SK-N-MC (cell line): ENCODE measurements around a stretch of chr1.

- RRBS = no CpG with 5 or more reads among the region's 15 CpGs
These were observed 40.1 kb downstream of the PTPRC start for GRCh38 chr1:198678840-198679421.

- RRBS = no CpG with 5 or more reads among the region's 3 CpGs
These were observed 124.5 kb downstream of the PTPRC start for GRCh38 chr1:198763209-198763855.

GRCh38 chr1:198932592-198933230 lies 293.9 kb downstream of the PTPRC start:
- RRBS = no CpG with 5 or more reads among the region's 4 CpGs

- RRBS = no CpG with 5 or more reads among the region's 1 CpG
These were observed 45.1 kb downstream of the NR5A2 start for GRCh38 chr1:200072616-200072930.

DNA sequence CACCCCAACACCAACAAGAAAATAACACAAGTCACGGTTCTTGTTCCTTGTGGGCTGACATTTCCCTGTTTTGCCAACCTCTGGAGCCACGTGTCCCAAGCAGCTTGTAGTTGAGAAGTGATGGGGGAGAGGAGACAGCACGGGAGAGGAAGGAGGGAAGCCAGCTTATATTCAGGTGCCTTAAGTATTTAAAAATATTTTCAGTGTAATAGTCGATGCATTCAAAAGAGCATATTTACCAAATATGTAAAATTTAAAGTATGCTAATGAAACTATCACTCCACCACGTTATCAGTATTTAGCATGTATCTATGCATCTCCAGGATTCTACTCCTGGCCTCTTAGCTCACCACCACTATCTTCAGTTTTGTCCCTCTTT lies 725 bp upstream of the DDX59 start:
- RRBS = no CpG with 5 or more reads among the region's 5 CpGs

DNA sequence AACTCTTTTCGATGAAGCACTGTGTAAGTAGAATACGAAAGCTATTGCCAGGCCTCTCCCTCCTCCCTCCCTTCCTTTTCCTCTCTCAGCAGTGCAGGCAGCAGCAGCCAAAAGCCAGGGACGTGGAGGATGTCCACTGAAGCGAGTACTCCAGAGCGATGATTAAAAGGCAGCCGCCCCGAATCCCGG lies 219 bp upstream of the CAMSAP2 start:
- RRBS = 3% methylated on average over 1 of the region's 8 CpGs

DNA sequence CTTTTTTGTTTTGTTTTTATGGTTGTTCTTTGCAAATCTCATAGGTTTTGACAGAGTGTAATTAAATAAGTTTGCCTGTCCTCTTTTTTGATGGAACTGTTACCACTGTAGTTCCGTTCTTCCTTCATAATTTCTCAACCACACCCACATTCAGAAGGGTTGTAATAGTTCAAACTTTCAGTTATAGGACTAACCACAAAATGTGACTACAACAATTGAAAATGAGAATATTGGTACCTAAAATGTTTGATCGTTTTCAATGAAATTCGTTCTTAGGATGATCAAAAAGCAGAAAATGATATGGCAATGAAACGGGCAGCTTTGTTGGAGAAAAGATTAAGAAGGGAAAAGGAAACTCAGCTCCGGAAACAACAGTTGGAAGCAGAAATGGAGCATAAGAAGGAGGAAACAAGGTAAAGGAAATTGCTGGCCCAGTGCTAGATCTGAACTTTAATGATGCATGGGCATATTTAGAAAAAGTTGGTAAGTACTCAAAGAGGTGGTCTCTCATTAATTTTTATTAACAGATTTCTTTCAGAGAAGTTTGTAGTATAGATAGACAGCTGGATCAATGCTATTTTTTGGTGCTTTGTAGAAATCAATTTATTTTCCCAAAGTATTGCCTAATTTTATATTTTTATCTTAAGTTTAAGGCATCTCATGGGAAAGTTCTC lies 20.4 kb upstream of the GPR25 start:
- RRBS = no CpG with 5 or more reads among the region's 5 CpGs

DNA sequence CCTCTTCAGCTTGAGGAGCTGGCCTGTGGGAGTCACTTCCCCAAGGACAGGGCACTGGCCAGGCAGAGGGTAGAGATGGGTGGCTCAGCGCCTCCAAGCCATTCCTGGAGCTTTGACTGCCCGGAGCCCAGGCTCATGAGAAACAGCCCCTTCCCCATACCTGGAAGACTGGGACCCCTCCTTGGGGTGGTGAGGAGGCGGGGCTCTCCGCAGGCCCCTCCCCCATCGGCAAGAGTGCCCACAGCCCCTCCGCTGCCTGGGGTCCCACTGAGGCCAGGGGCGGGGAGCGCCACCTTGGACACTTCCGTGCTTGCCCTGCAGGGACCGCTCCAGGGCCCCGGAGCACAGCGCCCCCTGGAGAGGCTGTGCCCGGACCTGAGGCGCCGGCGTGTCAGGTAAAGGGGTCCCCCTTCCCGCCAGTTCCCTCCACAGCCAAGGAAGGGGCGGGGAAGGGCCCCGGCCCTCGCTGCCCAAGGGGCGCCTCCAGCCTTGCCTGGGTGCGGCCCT lies 21.4 kb downstream of the INAVA start:
- RRBS = 88% methylated on average over 5 of the region's 22 CpGs

GRCh38 chr1:200999352-201000187 lies 23.9 kb downstream of the KIF21B start:
- RRBS = no CpG with 5 or more reads among the region's 24 CpGs

- RRBS = no CpG with 5 or more reads among the region's 6 CpGs
These were observed 3.4 kb downstream of the KIF21B start for GRCh38 chr1:201019871-201020701.

DNA sequence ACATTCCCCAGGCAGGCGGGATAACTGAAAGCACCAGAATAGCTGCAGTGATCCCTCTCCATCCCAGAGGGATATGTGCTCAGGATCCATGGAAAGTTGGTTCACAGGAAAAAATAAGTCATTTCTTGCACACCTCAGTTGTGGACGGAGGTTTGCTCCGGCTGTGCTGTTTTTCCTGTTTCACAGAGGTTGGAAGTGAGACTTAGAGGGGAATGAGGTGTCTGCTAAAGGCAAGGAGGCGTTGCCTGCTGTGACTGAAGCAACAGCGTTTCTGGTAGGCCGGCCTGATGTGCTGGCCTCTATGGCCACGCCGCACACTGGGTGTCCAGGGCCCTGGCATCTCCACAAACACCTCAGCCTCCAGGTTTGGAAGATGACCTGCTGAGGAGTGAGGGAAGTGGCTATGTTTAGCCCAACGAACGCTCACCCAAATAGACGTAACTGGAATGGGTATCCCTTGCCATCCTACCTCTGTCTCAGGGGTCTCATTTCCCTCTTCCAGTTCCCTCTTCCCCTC lies 12.1 kb downstream of the CACNA1S start:
- RRBS = no CpG with 5 or more reads among the region's 11 CpGs

DNA sequence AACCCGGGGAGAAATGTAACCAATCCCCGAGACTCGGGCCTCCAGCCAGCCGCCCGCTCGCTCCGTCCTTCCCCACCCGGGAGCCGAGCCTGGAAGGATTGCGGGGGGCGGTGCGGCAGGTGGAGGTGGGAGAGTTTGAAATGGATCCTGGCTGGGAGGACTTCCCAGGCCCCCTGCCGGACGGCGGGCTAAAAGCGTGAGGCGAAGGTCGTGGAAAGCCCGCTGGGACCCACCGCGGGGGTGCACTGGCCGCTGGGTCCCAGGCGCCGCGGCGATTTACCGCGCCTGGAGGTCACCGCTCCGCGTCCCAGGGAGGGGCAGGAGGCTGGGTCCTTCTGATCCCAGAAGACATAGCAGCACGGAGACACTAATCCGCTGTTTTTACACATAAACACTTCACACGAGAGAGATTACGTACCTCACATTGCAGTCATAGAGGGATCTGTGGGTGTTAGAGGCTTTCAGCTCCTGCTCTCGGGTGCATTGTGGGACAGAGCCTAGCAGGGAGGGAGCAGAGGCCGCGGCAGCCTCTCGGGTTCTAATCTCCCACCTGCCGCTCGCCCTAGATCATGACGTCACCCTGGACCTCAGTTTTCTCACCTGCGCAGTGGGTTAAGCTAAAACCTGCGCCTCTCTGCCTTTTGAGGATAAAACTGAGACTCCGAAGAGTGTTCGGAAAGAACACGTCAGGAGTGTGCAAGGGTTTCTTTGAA lies 17.0 kb upstream of the TMEM9 start:
- RRBS = 31% methylated on average over 12 of the region's 47 CpGs

DNA sequence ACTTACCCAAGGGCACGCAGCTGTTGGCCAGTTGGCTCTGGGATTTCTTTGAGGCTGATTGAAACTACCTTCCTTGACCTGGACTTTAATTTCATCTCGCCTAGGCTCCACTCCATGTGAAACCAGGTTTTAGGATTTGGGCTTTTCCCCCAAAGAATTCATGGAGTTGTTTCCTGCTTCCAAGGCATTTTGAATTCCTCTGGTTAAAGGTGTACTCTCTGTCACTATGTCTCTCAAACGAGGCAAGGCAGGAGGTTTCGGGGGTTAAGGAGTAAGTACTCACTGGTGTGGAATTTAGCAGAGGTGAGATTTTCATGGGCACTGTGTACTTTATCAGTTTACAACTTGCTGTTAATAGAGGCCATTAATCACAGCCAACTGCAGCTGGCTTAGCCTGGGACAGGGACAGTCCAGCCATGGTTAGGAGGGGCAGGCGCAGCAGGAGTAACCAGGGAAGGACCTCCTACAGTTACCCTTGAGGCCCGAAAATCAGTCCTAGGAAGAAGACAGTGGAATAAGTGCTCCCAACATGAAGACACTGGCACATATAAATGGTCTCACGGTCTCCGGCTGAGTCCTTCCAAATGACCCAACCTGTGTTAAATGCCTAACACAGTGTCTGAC lies 18.0 kb upstream of the TMEM9 start:
- RRBS = no CpG with 5 or more reads among the region's 8 CpGs

DNA sequence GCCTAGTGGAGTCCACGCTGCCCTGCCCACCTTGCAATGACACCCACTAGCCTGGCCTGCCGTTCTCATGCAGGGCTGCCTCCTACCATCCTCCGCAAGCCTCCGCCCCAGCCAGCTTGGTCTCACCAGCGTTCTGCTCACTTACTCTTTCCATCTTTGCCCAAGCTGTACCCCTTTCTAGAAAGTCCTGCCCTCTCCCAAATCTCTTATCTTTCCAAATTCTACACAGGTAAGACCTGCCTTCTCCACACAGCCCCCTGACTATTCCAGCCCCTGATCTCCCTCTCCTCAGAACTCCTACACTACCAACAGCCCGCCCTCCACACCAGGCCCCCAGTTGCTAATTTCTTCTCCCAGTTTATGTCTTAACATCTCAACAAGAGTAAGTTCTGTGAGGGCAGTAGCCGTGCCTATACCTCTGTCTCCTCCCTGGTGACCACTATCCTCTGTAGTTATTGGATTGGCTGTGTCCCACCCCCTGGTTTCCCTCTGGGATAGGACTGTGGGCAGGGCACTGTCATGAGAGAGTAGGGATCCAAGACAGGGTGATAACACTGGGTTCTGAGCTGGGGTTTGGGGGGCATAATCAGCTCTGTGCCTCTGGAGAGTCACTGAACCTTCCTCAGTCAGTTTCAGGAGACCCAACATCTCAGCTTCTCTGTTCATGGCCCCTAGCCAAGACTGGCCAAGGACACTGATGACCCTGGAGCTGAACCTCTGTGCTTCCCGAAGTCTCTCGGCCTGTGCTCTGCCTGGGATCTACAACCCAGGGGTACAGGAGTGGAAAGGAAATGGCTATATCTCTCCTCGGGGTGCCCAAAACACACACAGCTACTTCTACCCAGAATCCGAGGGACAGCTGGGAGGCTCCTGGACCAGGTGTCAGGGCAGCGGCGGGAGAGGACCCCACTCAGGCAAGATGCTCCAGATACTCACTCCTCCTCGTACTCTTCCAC lies 4.9 kb downstream of the TNNT2 start:
- RRBS = no CpG with 5 or more reads among the region's 14 CpGs

GRCh38 chr1:201466230-201467145 lies 2.5 kb downstream of the PHLDA3 start:
- RRBS = no CpG with 5 or more reads among the region's 7 CpGs

DNA sequence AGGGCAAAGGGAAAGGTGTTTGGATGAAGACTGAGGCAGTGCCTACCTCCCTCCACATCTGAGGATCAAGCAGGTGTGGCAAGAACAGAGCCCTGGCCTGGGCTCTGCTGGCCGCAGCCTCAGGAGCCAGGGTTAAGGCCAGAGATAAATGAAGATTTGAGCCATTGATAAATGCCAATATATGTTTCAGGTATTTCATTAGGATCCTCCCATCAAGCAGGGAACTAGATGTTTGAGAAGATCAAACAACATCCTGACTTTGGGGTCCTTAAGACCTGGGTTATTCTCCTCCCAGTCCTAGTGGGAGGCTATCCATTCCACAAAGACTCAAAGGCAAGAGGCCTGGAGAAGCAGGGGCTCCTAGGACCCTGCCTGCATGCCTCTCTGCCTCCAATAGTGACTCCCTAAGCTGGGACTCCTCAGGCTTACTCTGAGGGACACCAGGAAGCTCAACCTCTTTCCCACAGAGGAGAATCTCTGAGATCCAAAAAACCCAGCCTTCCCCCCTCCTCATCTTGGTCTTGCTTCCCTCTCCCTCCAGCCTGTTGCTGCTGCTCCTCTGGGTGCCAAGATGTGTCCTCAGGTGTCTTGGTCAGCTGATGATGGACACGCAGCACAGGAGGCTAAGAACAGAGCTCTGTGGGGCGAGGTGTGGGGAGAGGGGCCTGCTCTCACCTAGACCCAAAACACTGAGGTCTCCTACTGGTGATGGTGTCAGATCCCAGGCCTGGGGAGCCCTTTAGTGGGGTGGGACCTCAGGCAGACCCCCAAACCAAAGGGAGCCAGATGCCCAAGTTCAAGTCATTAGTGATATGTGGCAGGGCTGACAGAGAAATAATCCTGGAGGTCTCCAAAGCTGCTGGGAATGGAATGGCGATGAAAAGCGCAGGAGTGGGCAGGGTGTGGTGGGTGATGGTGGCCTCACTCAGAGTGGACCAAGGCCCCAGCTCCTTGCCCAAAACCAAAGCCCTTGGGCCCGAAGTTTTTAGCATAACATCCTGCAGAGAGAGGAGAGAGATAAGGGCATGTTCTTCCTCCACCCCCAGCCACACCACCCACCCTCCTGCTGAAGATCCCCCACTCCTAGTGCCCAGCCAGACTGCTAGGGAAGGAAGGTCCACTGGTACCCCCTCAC lies 15.2 kb upstream of the PHLDA3 start:
- RRBS = no CpG with 5 or more reads among the region's 6 CpGs

DNA sequence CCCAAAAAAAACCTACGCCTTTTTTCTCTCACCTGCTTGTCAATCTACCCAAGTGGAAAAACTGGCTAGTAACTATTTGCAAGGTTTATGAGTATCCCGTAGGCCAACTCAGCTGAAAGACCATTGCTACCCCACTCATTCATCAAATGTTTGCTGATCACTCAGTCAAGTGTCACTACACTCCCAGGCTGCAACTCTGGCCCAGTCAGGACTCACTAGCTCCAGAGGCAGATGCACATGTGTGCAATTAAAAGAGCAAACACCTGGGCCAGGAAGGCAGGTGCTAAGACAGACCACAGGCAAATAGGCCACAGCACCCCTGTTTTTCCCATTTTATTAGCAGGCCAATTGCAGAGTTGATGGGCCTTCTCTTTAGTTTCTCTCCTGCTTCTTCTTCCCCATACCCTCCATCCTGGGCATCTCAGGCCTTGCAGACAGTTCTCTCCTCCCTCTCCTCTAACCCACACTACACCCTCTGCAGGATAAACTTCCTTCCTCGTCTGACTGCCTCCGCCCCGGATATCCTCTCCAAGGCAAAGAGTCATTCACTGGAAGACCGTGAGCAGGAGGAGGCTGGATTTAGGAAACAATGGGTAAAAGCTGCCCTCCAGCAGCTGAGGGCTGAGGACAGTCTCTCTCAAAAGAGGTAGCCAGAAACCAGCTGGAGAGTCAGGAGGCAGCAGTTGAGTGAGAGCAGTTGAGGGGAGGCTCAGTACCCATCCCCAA lies 1.6 kb downstream of the CSRP1 start:
- RRBS = no CpG with 5 or more reads among the region's 6 CpGs

DNA sequence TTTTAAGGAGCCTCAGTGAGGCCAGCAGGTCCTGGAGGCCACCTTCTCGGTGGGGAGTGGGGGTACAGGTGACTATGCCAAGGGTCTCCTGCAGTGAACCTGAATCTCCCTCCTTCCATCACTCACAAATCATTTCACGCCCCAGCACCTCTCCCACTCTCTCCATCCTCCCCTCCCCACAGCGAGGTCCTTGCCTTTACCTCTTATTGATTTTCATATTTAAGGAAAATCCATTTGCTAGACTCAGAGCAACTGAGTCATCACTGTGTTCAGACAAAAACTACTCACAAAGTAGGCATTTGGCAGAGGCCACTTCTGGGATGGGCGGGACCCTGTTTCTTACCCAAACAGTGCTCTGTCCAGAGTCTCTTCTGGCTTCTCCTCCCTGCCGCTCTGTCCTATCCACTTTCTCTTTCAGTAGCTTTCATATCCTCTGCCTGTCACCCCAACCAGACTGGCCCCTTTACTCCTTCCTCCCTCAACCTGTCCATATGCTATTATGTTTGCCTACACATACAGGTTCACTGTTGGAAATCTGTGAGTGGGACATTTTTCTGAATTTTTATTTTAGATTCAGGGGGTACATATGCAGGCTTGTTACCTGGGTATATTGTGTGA lies 2.4 kb upstream of the NAV1 start:
- RRBS = no CpG with 5 or more reads among the region's 5 CpGs

DNA sequence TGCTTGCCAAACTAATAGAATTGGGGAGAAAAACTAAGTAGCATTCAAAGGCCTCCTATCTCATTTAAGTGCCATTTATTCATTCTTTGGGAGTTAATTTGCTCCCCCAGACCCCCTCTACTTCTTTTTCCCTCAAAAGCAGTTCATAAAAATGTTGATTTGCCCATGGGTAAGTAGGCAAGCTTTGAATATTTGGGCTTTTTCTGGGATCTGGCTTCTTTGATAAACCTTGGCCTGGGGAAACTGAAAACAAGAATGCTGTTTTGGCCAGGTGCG lies 2.3 kb downstream of the NAV1 start:
- RRBS = no CpG with 5 or more reads among the region's 1 CpG